Neural cell (in vitro differentiated cells): ENCODE measurements around a stretch of chr2.

DNA sequence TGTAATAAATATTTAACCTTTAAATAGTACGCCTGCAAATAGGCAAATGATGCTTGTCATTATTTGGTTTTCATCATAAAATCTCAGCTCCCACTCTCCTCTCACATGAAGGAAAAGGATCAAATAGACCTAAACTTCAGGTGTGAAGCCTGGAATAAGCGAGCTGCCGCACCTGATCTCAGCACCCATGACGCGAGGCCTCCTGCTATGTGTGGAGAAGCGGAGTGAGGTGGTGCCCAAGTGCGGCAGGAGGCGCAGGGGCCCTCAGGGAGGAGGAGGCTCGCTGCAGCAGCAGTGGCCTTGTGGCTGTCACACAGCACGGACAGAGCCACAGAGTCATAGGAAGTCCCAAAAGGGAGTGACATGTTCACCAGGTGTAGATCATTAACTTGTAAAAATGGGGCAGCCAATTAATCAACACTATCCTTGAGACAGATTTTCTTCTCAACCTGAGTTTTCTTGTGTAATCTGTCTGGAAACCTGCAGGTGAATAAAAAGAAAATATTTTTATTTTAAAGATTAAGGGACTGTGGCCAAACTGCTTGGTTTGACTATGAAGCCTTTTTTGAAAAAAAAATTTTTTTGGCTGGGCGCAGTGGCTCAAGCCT is 9.1 kb downstream of the SCLY start:
- RAMPAGE, long total RNA, result no peak

DNA sequence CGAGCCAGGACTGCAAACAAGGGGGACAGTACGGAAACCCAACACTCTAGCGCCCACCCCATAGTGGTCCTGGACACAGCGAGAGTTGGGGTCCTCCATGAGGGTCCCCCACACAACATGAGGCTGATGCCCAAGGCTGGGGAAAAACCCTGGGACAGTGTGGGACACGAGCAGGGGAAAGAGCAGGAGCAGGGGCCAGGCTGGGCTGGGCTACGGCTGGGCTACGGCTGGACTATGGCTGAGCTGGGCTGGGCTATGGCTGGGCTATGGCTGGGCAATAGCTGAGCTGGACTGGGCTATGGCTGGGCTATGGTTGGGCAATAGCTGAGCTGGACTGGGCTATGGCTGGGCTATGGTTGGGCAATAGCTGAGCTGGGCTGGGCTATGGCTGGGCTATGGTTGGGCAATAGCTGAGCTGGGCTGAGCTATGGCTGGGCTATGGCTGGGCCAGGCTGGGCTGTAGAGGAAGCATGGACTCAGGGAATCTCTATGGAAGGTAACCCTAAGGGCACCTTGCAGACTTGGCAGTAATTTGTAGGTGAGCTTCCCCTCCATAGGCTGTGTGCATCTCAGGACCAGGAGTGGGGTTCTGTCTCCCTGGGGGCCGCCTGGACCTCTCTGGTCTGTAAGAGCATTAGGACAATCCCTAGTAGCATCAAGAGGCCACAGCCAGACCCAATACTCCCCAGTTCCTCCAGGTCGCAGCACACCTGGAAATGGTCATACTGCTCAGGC is 1.3 kb upstream of the KLHL30 start:
- RAMPAGE, long total RNA, result no peak

- RAMPAGE, long total RNA, result no peak
These were observed 6.2 kb upstream of the HES6 start for GRCh38 chr2:238245956-238246577.

GRCh38 chr2:238286265-238286519 is 2.2 kb downstream of the PER2 start:
- RAMPAGE, long total RNA, result no peak

DNA sequence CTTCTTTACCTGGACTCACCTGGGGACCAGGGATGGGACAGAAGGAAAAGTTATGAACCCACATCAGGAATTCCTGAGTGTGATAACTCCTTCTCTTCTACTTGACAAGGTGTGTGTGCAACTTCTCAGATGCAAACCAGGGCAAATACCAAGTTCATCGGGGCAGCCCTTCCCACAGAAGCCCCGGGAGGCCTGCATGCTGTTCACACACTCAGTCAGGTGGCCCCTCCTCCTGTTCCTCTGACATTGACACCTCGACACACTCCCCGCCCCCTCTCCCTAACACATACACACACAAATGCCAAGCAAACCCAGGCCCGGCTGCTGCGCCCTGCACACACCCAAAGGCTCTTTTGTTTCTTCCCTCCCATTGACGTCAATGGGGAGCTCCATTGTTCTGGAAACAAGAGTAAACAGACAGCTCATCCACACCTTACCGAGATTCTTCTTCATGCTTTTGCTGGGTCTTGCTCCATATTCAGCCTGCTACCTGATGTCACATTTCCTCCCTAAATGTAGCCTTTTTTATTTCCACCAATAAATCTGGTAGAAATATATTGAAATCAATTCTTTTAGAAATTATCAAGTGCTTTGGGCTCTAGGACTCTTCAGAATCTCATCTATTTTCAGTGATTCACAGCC is 1.7 kb upstream of the PER2 start:
- RAMPAGE, long total RNA, result no peak

- RAMPAGE, long total RNA, result no peak
These were observed 8.2 kb upstream of the PER2 start for GRCh38 chr2:238296560-238297002.

GRCh38 chr2:238306417-238306902 is 13.9 kb upstream of the TRAF3IP1 start:
- RAMPAGE, long total RNA, result no peak

GRCh38 chr2:238389806-238390319 is 36.9 kb upstream of the ASB1 start:
- RAMPAGE, long total RNA, result no peak

DNA sequence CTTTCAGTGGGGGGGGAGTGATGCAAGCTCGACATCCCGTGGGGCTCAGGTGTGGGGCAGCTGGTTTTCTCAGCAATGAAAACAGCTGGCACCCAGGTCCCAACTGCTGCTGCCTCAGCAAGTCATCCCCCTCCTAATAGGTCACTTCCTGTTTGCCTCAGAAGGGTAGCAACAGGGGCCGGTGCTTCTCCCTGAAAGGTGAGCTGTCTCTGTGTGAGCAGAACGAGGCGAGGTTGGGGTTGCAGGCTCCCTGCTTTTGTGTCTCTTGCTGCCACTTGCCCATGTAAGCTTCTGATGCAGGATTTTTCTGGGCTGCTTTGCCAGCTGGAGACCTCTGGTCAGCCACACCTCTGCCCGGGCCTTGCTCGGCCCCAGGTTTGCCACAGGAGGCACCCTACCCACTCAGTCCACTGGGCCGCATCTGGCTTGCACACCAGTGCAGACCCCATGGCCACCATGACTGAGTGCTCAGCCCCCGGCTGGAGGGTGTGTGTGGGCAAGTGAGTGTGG is 11.6 kb upstream of the ASB1 start:
- RAMPAGE, long total RNA, result no peak

DNA sequence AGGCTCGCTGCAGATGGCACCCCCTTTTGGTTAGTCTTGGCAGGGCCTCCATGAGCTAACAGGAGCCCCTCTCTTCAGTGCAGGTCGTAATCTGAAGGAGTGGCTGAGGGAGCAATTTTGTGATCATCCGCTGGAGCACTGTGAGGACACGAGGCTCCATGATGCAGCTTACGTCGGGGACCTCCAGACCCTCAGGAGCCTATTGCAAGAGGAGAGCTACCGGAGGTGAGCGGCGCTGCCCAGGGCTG is 6.7 kb downstream of the ASB1 start:
- RAMPAGE, long total RNA, result no peak

DNA sequence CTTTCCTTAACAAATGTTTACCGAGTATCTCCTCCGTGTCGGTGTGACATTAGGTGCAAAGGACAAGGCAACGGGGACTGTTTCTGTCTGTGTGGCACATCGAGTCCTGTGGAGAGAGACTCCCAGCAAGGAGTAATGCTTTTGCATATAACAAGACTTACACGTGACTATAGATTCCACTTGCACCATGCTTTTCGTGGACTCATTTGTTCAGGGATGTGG is 120.5 kb upstream of the TWIST2 start:
- RAMPAGE, long total RNA, result no peak

GRCh38 chr2:239059655-239060230 is 211.9 kb downstream of the TWIST2 start:
- RAMPAGE, long total RNA, result no peak

DNA sequence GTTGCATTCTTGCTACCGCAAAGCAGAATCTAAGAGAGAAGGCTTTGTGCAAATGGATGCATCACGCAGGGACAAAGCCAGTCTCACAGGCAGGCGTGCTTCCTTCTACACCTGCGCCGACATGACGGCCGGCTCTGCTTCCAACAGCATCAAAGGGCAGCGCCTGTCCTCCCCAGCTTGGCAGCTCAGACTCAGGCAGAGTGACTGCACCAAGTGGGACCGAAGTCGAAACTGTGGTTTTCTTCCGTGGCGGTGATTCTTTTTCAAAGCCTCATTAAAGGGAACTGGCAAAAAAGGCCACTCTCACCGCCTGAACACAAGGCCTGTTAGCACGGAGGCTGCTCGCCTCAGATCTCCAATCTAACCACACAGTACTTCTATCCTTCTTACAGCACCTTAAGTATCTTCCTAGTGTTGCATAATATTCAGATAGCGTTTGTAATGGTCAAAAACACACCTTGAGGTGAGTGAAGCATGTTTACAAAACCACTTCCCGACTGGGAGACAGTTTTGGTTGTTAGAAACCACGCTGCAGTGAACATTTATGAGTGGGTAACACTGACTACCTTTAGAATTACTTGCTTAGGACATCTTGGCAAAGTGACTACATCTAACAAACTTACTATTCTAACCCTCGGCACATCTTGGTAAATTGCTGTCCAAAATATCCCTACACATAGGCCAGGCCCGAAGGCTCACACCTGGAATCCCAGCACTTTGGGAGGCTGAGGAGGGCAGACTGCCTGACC is 236.4 kb downstream of the HDAC4 start:
- RAMPAGE, long total RNA, result no peak

DNA sequence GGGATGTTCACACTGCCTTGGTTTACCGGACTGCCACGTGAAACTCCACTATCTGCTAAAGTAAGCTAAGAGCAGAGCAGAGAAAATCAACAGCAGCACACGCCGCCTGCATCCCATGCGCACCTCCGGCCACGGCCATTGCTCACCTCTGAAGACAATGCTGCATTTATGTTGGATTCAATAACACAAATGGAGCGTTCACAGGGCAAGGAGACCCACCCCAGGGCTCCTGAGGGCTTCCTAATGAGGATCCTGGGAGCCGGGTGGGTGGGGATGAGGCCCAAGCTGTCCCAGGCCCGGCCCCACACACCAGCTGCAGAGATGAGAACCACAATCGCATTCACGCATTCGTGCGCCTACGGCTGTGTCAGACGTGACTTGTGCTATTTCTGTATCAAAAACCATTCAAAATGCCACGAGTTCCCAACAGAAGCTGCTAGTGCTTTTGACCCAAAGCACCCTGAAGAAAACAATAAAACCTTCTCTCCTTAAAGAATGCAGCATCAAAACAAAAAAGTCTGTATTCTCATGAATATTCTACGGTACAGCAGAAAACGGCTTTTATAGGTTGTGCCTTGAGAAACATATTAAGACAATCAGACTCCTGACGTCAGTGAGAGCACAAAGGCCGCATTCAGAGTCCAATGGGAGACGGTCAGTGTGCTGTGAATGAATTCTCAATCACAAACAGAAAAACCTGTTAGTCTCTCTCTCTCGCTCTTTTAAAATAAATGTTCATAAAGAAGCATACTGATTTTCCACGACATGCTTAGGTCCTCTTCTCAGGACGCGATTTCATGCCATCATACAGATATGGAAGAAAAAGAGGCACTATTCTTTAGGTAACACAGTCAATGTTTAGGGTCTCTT is 205.4 kb downstream of the HDAC4 start:
- RAMPAGE, long total RNA, result no peak

DNA sequence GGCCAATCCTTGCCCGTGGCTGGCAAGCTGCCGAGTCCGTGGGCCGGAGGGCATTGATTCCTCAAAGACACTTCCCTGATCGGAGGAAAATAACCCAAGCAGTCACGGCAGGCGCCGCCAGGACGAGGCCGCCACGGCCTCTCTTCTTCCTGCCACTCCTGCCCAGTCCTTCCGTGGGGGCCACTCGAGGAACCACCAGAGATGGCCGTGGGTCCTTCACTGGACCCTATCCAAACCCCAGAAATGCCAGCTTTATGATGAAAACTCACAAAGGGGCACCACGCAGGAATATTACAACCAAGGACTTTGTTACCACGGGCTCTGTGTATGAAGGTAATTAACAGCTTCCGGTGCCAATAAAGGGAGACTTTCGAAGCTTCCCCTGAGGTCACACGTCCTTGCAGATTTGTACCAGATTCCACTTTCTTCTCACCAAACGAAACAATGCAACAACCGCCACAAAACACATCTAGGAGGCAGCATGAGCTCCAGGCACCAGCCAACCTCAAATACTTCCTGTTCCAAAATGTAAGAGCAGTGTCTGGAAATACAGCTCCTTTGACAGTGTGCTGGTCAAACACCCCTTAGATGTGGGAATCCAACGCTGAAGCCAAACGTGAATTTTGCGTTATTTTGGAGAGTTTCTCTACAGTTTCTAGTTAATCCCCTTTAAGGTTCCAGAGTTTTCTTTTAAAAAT is 170.2 kb downstream of the HDAC4 start:
- RAMPAGE, long total RNA, result no peak

GRCh38 chr2:239246762-239247406 is 153.9 kb downstream of the HDAC4 start:
- RAMPAGE, long total RNA, result no peak

GRCh38 chr2:239280912-239281792 is 119.7 kb downstream of the HDAC4 start:
- RAMPAGE, long total RNA, result no peak

DNA sequence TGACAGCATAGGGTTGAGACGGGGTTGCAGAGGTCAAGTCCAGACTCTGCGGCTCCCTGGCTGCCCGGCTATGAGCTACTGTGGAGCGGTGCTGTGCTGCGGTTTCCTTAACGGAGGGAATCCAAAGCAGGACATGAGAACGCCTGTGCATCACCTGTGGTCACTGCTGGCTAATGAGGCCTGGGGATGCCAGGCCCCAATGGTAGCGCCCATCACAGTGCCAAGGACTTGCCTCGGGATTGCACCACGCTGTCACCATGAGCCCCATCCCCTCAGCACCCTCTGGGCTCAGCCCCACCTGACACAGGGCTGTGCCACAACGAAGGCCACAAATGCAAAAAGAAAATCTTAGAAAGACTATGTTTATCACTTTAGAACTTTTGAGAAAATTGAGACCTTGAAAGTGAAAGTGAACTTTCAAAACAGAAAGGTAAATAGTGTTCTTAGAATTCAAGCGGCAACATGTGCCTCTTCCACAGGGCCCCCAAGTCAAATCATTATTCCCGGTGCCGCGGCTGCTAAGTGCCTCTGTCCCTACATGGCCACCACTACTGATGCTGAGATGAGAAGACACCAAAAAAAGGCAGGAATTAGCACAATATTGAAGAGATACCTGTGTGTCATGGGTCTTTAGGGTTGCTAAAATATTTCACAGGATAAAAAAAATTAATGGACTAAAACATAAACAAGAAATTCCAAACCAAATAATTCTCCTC is 103.2 kb downstream of the HDAC4 start:
- RAMPAGE, long total RNA, result no peak

DNA sequence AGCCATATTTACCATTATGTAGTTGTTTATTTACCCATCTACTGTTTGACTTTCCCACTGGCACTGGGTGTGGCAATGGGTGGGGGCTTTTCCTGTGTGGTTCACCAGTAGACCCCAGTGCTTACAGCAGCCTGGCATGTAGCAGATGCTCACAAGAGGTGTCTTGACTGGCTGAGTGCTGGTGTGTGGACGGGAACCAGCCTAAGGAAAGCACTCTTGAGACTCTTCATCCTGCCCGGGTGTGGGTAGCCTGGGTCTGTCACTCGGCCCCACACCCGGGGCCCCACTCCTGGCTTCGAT is 78.3 kb downstream of the HDAC4 start:
- RAMPAGE, long total RNA, result no peak

DNA sequence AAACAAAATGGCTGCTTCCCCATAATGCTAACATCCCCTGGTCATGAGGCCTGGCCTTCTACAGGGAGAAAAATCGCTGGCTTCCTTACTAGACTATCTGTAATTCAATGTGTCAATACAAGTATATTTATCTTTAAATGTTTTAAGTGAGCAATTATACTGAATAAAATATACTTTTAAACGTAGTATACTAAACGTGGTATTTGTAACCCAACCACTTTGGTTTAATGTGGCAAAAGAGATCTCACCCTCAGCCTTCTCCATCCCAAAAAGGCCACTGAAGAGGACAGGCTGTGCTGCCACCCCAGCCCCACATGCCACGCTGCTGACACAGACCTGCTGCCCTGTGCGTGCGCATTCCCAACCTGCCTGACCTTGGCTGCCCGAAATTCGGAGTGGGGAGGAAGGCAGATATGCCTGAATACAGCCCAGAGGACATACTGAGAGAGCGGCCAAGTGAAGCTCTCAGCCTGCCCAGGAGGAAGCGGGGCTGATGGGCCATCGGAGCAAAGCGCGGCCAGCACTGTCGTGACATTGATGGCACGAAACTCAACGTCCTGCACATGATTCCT is 70.1 kb downstream of the HDAC4 start:
- RAMPAGE, long total RNA, result no peak